ENCODE results near the gene NYX.

DNA sequence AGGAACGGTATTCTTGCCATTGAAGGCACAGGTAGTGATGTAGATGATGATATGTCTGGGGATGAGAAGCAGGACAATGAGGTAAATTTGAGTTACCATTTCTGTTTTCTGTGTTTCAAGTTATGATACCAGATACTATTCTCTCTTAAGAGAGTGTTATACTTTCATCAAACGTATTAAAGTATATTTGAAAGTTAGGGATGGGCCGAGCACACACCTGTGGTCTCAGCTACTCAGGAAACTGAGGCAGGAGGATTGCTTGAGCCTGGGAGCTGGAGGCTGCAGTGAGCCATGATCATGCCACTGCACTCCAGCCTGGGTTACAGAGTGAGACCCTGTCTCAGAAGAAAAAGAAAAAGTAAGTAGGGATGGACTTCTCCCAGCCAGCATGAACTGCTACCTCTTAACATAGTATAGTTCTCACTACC lies 116.0 kb downstream of the USP9X start:
- RRBS: no CpG with 5 or more reads among the region's 3 CpGs

DNA sequence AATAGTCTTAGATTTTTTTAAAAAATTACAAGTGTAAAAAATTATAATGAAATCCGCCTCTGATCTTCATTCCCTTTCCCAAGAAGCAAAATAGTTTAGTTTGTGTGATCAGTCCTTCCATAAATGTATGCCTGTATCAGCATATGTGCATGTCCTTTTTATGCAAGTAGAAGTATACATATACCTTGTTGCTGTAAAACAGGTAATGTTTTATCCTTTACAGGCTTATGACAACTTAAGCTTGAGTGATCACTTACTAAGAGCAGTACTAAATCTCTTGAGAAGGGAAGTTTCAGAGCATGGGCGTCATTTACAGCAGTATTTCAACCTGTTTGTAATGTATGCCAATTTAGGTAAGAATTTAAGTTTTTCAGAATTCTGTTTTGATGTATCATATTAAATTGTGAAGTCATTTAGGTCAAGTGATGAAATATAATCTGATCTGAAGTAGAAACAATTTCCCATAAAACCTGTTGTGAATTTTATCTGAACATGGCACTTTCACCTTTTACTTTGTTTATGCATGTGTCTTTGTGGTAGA lies 115.0 kb upstream of the DDX3X start:
- RRBS: no CpG with 5 or more reads among the region's 2 CpGs

DNA sequence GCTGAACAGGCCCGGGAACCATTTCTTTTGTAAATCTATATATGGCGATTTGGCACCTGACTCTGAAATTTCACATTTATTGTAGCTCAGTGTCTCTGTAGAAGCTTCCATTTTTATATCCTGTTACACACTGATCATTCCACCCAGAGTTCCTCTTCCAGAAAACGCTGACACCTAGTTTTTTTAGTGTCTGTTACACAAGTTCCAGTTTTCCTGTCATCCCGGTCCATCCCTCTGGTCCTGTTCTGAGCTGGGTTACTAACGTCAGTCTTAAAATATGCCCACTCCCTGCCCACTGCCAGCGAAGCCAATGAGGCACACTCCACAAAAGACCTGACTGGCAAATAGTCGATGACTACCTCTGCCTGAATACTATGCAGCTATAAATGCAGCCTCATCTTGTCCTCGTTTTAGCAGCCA lies 31.0 kb upstream of the DDX3X start:
- RRBS: no CpG with 5 or more reads among the region's 8 CpGs

DNA sequence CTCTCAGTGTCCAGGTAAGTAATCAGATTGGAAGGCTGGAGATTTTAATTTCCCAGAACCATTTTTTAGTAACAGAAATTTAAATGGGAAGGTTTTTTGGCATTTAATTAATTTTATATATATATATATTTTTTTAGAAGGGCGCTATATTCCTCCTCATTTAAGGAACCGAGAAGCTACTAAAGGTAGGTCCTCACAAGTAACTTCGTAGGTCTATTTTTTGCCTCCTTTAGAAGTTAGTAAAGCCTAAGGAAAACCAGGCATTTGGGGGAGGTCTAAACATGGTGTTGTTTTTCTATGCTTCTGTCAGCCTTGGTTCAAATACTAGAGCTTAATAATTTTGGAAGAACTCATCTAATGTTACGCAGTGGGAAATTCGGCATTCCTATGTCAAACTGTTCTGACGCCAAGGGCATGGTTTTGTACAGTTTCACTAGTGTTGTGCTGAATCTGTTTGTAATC lies 5.0 kb downstream of the DDX3X start:
- RRBS: no CpG with 5 or more reads among the region's 6 CpGs

DNA sequence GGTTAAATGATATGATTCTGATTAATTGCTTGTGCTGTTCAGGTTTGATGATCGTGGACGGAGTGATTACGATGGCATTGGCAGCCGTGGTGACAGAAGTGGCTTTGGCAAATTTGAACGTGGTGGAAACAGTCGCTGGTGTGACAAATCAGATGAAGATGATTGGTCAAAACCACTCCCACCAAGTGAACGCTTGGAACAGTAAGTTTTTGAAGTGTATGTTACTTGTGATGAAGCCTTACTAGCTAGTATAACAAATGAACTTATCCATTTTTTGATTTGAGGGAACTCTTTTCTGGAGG lies 8.4 kb downstream of the DDX3X start:
- RRBS: no CpG with 5 or more reads among the region's 7 CpGs

DNA sequence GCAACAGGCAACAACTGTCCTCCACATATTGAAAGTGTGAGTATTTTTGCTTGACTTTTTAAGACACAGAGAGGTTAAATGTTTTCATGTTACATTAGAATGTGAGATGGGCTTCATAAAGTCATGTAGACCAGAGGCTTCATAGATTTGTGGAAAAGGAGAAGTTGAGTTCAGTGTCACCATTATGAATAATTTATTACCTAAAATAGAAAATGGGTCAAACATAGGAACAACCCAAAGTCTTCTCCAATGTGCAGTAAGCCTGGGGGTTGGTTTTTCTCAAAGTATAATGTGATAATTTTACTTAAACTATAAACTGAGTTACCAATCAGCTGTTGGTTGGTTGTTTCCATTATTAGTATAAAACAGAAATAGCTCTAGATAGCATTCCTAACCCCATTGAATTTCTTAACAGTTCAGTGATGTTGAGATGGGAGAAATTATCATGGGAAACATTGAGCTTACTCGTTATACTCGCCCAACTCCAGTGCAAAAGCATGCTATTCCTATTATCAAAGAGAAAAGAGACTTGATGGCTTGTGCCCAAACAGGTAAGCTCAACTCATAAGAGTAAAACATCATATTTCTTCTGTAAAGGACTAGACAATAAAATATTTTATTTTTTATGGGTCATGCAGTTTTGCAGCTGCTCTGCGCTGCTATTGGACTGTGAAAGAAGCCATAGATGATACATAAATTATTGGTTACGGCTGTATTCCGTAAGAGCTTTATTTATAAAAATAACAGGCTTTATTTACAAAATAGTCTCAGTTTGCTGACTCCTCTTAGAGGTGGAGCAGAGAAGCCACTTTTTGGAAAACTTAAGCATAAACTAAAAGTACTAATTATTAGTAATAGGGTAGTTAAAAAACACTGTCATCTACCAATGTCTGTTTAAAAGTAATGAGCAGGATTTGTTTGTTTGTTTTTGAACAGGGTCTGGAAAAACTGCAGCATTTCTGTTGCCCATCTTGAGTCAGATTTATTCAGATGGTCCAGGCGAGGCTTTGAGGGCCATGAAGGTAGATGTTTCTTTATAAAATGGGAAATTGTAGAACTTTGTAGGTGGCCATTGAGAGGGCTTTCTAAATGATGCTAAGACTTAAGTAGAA lies 9.2 kb downstream of the DDX3X start:
- RRBS: no CpG with 5 or more reads among the region's 6 CpGs

- RRBS: 16% methylated on average over 20 of the region's 69 CpGs
Observed at GRCh38 chrX:41441761-41443166, 4.9 kb upstream of the NYX start.

DNA sequence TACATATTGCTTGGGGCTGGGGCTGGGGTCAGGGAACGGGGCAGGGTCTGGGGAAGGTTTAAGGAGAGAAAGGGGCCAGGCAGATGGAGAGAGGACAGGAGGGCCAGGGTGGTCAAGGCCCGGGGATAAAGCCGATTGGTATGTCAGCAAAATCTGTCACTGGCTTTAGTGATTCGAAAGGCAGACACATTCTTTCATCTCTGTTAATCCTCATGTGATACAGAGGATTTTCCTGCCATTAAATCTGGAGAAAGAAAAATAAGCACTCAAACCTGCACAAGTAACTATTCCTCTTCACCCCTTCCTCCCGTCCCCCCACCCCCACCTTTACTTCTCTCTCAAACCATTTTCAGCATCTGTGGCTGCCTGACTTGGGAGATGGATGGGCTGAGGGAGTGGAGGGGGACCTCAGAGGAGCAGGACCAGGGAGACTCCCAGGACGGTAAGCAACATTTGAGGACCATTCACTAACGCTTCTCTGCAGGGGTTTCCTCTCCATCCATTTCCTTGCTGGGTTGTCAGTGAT lies at the start of gene NYX:
Gene NYX, plus strand, starts transcription at position 269 of the 526 bp plus-strand sequence.
- RRBS: no CpG with 5 or more reads among the region's 7 CpGs

GRCh38 chrX:41589763-41590279 lies 99.0 kb upstream of the GPR34 start:
- RRBS: no CpG with 5 or more reads among the region's 5 CpGs

GRCh38 chrX:41689649-41689996 lies 850 bp downstream of the GPR34 start:
- RRBS: no CpG with 5 or more reads among the region's 2 CpGs

DNA sequence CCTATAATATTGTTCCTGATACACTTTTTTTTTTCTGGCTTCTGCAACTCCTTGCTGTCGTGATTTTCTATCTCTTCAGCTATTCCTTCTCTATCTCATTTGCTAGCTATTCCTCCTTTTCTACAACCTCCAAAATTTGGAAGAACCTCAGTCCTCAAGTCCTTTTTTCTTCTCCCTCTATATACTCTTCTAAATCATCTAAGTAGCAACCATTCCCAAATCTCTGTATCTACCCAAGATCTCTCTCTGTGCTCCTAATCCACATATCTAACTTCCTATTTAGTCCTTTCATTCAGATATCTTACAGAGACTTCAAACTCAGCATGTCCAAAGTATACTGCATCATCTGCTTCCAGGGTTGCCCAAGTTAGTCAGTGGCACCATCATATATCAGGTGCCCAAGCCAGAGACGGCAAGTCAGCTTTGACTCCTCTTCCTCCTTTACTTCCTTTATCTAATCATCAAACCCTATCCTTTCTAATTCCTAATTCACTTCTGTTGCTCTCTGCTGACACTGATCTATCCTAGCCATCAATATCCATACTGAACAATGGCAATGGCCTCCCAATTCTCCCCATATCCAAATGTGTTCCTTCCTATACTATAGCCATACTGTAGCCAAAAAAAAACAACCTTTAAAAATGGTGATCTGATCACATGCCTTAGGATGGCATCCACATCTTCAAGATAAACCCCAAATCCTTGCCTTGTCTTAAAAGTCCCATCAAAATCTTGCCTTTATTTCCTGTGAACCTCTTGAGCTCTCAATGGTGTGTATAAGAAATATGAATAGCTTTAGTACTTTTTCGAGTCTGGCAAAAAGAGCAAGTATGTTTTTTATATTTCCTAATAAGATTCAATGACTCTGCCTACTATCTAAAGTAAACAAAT lies 40.5 kb downstream of the GPR82 start:
- RRBS: no CpG with 5 or more reads among the region's 3 CpGs

- RRBS: no CpG with 5 or more reads among the region's 2 CpGs
Observed at GRCh38 chrX:42531490-42531827, 246.5 kb downstream of the PPP1R2C start.

DNA sequence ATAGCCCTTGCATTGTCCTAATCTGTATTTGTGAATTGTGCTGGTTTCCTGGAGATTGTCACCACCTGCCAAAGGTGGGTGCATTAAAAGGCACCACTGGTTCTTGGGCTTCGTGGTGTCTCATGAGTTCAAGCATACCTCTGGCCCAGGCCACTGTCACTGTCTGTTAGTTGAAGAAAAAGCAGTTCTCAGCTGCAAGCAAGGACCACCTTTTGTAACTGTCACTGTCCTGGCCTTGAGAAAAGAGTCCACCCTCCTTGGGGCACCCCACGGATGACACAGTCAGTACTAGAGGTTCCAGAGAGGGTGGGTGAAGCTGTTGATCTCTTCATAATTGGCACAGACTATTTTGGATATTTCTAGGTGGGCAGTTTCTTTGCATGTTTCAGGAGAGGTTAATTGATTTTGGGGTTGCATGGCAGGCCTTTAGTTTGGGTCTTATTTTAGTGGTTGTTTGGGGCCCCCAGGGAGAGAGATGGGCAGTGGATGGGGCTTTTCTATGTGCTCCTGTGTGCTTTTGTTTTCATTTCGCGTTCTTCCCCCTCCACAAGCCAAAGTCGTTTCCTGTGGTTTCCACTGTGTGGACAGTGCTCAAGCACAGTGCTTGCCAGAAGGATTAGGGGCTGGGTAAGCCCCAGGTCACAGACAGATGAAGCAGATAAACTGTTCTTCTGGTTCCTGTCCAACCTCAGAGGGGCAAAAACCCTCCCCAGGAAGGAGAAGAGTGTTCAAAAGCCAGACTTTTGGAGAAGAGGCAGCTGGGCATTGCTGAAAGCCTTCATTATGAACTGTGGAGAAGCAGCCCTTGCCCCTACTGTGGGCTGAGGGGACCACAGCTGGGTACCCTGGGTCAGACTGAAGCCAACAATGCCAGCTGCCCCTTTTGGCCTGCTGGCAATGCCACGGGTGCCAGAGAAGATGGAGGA lies 156.3 kb upstream of the PPP1R2C start:
- RRBS: no CpG with 5 or more reads among the region's 6 CpGs

DNA sequence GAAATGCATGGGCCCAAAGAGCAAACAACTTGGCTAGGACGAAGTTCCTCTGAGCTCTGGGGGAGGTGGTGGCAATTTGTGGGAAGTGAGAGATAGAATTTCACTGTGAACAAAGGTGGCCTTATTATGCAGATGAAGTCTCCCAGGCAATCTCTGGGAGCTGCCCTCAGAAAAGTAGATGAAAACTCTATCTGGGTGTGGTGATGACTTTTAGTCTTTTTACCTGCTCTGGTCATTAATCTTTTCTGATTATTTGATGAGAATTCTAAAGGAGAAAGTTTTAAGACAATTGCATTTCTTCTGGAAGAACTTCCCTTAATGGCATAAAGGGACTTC lies 37.6 kb upstream of the MAOA start:
- RRBS: no CpG with 5 or more reads among the region's 1 CpG

- RRBS: no CpG with 5 or more reads among the region's 7 CpGs
Observed at GRCh38 chrX:43660910-43662086, 5.2 kb downstream of the MAOA start.

- RRBS: no CpG with 5 or more reads among the region's 3 CpGs
Observed at GRCh38 chrX:43968325-43968663, 4.9 kb downstream of the NDP start.

DNA sequence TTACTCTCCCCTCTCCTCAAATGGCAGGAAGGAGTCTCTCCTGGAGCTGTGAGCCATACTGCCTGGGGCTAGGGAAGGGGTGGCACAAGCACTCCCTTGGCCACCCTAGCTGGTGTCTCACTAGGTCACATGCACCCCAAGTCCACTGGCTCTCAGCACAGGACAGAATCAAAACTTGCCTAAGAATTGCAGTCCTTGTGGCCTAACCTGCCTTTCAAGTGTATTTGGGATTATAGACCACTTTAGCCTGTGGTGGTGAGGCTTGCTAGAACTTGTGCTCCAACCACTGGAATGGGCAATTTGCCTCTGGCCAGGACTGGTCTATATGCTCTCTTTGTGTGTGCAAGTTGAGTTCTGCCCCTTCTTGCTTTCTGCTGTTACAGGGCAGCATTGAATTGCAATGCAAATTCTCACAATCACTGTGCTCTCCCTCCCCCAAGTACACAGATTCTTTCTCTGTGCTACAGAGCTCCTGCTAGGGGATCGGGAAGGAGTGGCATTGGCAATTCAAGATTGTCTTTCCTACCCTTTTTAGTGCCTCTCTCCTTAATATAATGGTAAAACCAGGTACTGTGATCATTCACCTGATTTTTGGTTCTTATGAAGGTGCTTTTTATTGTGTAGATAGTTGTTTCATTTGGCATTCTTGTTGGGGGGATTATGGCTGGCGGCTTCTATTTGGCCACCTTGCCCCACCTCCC lies 233.6 kb upstream of the DIPK2B start:
- RRBS: no CpG with 5 or more reads among the region's 2 CpGs

- RRBS: 45% methylated on average over 3 of the region's 9 CpGs
Observed at GRCh38 chrX:45758111-45758826, 557.6 kb upstream of the DIPK2B start.

DNA sequence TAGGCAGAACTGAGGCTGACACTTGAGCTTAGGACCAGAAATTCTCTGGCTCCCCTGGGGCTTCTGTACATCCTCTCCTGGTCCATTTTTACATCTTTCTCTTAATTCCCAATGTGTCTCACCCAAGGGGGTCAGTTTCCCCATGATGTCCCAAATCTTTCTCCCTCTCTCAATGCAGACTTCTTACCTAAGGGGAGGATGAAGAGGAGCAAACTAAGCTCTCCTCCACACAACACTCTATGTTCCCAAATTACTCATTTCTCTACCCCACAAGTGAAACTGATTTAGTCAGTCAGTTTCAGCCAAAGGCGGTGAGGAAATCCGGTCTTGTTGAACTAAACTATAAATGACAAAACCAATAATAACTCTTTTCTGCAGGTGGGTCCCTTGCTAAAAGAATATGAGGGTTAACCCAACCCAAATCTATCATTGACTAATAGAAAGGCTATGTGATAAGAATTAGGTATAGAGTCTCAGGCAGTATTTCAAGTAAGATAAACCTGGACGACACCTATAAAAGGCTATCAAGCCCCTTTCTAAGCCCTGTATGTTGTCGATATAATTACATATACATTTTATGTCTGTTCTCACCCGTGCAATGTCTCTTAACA lies 558.4 kb upstream of the DIPK2B start:
- RRBS: no CpG with 5 or more reads among the region's 5 CpGs

GRCh38 chrX:45767628-45767865 lies 566.9 kb upstream of the DIPK2B start:
- RRBS: no CpG with 5 or more reads among the region's 4 CpGs

Data from iris pigment epithelial cell (primary cell).